Fibroblast of villous mesenchyme (primary cell): ENCODE measurements around the genes KMT2A and TMEM25.

- CAGE, long polyA plus RNA: no peak
Measured at GRCh38 chr11:117872624-117873426, 3.6 kb downstream of the FXYD6 start.

- CAGE, long polyA plus RNA: no peak
Measured at GRCh38 chr11:117989348-117990530, 3.5 kb downstream of the IL10RA start.

DNA sequence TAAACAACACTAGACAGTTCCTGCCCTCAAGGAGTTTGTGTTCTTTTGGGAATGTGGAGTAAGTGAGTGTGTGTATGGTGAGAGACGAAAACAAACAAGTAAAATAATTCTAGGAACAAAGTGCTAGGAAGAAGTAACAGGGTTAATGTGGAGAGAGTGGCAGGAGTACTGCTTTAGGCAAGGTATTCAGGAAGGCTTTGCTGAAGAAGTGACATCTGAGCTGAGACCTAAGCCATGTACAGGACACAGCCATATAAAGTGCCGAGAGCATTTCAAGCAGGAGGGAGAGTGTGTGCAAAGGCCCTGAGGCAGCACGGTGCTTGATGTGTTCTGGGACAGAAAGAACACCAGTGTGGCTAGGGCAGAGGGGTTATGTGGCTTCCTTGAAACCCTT, 11.5 kb downstream of the IL10RA start:
- CAGE, long polyA plus RNA: no peak

- CAGE, long polyA plus RNA: no peak
Measured at GRCh38 chr11:118079457-118080211, 2.8 kb downstream of the TMPRSS4 start.

- CAGE, long polyA plus RNA: no peak
Measured at GRCh38 chr11:118100198-118100594, 13.4 kb upstream of the SMIM35 start.

DNA sequence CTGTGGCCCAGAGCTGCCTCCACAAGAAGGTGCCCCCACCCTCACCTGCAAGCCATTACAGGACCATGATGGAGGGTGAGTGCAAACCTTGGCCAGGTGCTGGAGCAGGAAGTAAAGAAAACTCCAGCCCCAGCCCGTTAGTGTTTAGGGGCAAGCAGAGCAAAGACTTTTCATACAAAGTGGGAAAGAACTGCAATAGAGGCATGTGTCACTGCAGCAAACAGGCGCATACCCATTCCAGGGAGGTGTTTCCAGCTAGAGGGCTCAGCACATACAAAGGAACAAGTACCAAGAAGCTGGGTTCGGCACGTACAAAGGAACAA, 26.2 kb downstream of the SCN4B start:
- CAGE, long polyA plus RNA: no peak

- CAGE, long polyA plus RNA: no peak
Measured at GRCh38 chr11:118180370-118180855, 4.0 kb upstream of the SCN2B start.

DNA sequence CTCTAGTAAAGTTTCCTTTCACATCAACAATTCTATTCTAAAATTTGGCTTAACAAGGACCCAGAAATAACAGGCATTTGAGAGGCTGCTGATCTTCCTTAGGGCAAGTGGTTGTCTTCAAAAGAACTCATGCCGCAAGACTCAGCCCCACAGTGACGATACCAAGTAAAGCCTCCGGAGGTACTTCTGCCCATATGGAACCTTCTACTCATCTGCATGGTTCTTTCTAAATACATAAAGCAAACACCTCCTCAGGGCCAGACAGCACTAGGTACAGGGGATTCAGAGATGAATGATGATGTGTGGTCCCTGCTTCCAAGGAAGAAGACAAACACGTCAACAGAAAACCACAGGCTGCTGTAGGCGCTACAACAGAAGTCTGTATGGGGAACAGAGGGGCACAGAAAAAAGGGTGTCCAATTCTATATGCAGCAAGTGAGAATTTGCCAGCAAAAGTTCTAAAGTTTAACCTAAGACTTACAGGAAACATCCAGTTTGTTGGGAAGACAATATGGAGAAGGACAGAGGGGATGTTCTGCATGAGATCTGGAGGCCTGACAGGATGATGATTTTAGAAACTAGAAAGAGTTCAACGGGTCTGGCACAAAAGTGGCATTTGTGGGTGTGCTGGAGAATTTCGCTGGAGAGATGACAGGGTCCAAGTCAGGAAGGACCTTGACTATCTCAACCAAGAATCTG, 23.8 kb downstream of the JAML start:
- CAGE, long polyA plus RNA: no peak

DNA sequence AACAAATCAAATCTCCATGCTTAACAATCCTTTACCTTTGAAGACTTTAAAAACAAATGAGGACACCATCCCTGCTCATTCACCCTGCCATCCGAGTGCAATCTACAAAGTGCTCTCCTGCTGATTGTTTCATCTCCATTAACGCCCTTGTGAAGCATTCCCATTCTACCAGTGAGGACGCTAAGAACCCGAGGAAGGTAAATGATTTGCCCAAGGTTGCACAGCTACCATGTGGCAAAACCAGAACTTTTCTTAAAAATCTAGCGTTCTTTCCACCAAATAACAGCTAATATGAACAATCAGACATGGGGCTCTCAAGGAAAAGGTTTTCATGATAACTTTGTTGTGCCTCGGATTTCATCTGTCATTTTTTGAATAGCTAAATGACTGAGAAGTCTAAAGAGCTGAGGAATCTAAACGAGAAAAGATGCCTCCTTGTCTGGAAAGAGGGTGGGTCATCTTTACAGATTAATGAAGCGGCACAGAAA, 745 bp upstream of the MPZL2 start:
- CAGE, long polyA plus RNA: no peak

DNA sequence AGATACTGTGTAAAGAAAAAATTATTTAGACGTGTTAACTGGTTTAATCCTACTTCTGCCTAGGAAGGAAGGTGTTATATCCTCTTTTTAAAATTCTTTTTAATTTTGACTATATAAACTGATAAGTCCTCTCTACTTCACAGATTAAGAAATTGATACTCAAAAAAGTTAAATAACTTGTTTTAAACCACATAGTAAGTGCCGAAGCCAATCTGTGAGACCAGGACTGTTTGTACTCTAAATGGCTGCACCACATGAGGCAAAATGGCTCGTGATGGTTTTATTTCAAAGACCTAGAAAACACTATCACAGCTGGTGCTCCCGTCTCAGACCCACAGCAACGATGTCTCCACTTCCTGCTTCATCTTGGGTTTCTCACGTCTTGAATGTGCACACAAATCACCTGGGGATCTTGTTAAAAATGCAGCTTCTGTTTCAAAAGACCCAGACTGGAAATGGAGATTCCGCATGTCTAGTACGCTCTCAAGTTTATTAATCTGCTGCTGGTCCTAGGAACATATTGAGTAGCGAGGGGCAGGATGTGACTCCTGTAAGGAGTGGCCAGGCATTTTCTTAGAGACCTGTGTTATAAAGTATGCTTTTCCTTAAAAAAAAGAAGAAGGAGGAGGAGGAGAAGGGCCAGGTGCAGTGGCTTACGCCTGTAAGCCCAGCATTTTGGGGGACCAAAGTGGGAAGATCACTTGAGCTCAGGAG, 1.2 kb downstream of the CD3E start:
- CAGE, long polyA plus RNA: no peak

- CAGE, long polyA plus RNA: no peak
Measured at GRCh38 chr11:118402119-118402604, 756 bp downstream of the ATP5MG start.

DNA sequence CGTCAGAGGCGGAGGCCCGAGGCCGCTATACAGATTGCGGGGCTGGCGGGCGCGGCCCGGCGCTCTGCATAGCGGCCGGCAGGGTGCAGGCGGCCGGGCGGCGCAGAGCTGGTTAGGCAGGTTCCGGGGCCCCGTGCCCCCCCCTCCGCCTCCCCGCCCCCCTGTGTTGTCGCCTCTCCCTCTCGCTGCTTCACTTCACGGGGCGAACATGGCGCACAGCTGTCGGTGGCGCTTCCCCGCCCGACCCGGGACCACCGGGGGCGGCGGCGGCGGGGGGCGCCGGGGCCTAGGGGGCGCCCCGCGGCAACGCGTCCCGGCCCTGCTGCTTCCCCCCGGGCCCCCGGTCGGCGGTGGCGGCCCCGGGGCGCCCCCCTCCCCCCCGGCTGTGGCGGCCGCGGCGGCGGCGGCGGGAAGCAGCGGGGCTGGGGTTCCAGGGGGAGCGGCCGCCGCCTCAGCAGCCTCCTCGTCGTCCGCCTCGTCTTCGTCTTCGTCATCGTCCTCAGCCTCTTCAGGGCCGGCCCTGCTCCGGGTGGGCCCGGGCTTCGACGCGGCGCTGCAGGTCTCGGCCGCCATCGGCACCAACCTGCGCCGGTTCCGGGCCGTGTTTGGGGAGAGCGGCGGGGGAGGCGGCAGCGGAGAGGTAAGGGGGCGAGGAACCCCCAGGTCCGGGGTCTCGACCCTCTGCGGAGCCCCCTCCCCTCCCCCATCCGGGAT, at the start of gene KMT2A:
Gene KMT2A, plus strand, starts transcription at position 188 of the 714 bp plus-strand sequence.
- CAGE, long polyA plus RNA: no peak

DNA sequence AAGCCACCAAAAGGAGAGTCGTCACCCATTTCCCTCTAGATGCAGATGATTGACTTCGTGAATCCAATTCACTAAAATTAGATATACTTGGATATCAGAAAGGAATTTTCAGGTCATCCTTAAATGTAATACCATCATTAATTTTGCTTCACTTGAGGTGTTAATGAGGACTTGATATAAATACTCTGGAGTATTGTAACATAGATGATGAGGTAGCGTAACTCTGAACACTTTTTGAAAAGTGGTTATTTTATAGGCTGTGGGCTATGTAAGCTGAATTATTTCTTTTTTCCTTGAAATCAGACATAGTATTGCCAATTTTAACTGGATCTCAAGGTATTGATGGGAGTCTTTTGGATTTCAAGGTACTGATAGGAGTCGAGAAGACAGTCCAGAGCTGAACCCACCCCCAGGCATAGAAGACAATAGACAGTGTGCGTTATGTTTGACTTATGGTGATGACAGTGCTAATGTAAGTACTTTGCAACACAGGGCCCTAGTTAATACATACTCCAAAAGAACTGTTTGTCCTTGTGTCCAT, 31.3 kb upstream of the TTC36 start:
- CAGE, long polyA plus RNA: no peak

DNA sequence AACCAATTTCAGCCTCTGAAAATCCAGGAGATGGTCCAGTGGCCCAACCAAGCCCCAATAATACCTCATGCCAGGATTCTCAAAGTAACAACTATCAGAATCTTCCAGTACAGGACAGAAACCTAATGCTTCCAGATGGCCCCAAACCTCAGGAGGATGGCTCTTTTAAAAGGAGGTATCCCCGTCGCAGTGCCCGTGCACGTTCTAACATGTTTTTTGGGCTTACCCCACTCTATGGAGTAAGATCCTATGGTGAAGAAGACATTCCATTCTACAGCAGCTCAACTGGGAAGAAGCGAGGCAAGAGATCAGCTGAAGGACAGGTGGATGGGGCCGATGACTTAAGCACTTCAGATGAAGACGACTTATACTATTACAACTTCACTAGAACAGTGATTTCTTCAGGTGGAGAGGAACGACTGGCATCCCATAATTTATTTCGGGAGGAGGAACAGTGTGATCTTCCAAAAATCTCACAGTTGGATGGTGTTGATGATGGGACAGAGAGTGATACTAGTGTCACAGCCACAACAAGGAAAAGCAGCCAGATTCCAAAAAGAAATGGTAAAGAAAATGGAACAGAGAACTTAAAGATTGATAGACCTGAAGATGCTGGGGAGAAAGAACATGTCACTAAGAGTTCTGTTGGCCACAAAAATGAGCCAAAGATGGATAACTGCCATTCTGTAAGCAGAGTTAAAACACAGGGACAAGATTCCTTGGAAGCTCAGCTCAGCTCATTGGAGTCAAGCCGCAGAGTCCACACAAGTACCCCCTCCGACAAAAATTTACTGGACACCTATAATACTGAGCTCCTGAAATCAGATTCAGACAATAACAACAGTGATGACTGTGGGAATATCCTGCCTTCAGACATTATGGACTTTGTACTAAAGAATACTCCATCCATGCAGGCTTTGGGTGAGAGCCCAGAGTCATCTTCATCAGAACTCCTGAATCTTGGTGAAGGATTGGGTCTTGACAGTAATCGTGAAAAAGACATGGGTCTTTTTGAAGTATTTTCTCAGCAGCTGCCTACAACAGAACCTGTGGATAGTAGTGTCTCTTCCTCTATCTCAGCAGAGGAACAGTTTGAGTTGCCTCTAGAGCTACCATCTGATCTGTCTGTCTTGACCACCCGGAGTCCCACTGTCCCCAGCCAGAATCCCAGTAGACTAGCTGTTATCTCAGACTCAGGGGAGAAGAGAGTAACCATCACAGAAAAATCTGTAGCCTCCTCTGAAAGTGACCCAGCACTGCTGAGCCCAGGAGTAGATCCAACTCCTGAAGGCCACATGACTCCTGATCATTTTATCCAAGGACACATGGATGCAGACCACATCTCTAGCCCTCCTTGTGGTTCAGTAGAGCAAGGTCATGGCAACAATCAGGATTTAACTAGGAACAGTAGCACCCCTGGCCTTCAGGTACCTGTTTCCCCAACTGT, 23.2 kb upstream of the TTC36 start:
- CAGE, long polyA plus RNA: no peak

- CAGE, long polyA plus RNA: no peak
Measured at GRCh38 chr11:118526074-118526965, 954 bp upstream of the TTC36 start.

GRCh38 chr11:118530814-118531443, at the start of gene TMEM25:
Gene TMEM25, plus strand, starts transcription at chr11:118531192.
- CAGE, long polyA plus RNA: start-site peak on the plus strand at chr11:118530962-118531063, 86 and 49 reads in 2 replicates; start-site peak on the plus strand at chr11:118531188-118531200, 1,084 and 833 reads in 2 replicates

DNA sequence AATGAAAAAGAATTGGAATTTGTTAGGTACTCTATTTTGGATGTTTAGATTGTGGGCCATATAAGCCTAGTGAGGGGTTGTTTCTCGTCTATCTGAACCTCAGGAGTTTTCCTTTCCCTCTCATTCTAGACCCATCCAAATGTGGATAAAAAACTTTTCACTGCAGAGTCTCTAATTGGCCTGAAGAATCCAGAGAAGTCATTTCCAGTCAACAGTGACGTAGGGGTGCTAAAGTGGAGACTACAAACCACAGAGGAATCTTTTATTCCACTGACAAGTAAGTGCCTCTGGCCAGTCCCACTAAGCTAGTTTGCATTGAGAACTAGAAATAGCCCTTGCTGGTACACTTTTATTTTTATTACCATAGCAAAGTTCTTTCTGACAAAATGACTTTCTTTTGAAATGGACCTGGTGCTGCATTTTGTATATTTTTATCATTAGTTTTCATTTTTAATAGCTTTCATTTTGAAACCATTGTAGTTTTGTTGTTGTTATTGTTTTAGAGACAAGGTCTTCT, 14.8 kb upstream of the PHLDB1 start:
- CAGE, long polyA plus RNA: no peak

DNA sequence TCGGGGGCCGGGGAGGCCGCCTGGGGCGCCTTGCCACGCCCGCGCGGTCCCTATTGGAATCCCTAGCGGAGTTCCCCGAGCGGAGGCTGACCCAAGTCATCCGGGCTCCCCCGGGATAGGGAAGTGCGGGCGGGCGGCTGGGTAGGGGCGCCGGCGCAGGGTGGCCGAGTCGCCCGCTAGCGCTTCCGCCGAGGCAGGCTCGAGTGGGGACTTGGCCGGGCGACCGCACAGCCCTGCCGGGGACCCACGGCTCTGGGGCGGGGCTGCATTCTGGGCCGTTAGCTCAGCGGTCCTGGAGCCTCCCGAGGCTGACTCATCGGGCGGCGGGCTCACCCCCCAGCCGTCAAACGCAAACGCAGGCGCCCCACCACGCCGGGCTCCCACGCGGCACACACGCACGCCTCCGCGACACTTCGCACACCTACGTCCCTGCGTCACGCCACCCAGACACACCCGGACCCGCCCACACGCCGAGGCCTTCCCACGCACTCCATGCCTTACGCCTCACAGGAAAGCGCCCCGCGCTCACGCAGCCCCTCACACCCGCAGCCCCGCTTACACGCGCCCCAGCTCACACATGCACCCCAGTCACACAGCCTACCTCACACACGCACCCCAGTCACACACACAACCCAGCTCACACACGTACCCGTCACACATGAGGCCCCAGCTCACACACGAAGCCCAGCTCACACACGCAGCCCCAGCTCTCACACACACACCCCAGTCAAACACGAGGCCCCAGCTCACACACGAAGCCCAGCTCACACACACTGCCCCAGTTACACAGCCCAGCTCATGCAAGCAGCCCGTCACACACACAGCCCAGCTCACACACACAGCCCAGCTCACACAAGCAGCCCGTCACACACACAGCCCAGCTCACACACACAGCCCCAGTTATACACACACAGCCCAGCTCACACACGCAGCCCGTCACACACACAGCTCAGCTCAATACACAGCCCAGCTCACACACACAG, 1.2 kb downstream of the PHLDB1 start:
- CAGE, long polyA plus RNA: no peak

GRCh38 chr11:118620882-118621818, 13.7 kb downstream of the PHLDB1 start:
- CAGE, long polyA plus RNA: start-site peak on the plus strand at chr11:118621356-118621516, 777 and 779 reads in 2 replicates

- CAGE, long polyA plus RNA: no peak
Measured at GRCh38 chr11:118628349-118628700, 20.9 kb downstream of the PHLDB1 start.